ENCODE measurements around a stretch of chr10.

GRCh38 chr10:7667098-7667931 is 549 bp upstream of the ITIH5 start:
- RRBS: 6% methylated on average over 10 of the region's 52 CpGs

DNA sequence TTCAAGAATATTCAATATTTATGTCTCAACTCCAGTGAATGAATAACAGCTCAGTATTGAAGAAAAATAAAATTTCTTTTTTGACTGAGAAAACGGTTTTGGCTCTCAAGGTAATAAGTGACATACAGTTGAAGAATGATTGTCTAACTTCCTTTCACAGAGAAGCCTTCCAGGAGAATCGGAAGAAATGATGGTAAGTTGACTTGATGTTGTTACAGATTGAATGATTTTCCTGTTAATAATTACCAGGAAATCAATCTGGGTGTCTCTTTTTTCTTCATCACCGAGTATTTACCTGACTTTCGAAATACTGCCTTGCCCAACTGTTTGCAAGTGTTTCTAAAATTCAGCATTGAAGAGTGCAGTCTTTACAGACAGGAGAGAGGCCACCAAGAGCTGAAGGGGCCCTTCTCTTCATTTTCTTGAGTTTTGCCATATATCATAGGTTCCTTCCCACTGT is 4.0 kb downstream of the ITIH2 start:
- RRBS: no CpG with 5 or more reads among the region's 4 CpGs

DNA sequence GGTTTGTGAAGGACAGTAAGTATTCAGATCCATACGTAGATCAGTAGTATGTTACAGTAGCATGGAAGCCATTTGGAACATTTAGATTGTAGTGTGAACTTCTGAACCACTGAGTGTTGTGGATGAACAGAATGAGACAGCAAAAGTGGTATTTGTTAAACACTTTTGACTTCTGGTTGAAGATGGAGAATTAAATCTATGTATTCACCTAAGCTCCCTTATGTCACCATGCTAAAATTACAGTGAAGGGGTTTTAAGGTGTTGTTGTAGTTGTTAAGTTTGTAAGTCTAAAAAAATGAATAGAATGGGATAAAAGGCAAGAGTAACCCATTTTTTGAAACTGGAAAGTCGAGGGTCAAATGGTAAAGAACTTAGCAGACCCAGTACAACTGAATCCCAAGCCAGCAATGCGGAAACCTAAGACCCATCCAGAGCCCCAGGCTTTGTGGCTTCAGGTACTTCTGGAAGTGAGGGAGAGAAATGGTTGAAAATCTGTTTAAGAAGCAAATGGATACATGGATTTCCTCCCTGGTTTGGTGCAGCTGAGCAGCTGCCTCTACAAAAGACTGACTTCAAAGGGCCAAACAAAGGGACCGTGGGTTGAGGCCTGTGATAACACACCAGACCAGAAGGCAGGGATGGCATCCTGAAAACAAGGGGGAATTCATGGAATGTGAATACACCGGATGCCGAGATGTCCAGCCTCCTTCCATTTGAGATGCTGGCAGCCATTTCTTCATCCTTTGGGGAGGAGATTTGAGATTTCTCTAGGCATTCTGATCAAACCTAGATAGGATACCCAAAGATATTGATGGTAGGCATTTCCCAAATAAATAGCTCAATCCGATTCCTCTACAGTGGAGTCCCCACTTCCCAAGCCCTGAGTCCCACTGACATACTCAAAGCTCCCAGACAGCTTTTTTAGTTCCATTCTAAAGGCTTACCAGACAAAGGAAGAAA is 36.7 kb downstream of the TAF3 start:
- RRBS: no CpG with 5 or more reads among the region's 7 CpGs

GRCh38 chr10:7879795-7880518 is 61.7 kb downstream of the TAF3 start:
- RRBS: no CpG with 5 or more reads among the region's 3 CpGs

- RRBS: 74% methylated on average over 4 of the region's 17 CpGs
Measured at GRCh38 chr10:7964653-7965798, 89.5 kb upstream of the GATA3 start.

GRCh38 chr10:8049420-8049992 is 5.0 kb upstream of the GATA3 start:
- RRBS: 3% methylated on average over 18 of the region's 52 CpGs

- RRBS: 4% methylated on average over 17 of the region's 45 CpGs
Measured at GRCh38 chr10:8051688-8052332, 2.7 kb upstream of the GATA3 start.

GRCh38 chr10:8052393-8053297 is 1.8 kb upstream of the GATA3 start:
- RRBS: no CpG with 5 or more reads among the region's 38 CpGs

GRCh38 chr10:8055389-8056578 is 1.3 kb downstream of the GATA3 start:
- RRBS: 68% methylated on average over 15 of the region's 91 CpGs

GRCh38 chr10:8296015-8296540 is 241.6 kb downstream of the GATA3 start:
- RRBS: no CpG with 5 or more reads among the region's 13 CpGs

DNA sequence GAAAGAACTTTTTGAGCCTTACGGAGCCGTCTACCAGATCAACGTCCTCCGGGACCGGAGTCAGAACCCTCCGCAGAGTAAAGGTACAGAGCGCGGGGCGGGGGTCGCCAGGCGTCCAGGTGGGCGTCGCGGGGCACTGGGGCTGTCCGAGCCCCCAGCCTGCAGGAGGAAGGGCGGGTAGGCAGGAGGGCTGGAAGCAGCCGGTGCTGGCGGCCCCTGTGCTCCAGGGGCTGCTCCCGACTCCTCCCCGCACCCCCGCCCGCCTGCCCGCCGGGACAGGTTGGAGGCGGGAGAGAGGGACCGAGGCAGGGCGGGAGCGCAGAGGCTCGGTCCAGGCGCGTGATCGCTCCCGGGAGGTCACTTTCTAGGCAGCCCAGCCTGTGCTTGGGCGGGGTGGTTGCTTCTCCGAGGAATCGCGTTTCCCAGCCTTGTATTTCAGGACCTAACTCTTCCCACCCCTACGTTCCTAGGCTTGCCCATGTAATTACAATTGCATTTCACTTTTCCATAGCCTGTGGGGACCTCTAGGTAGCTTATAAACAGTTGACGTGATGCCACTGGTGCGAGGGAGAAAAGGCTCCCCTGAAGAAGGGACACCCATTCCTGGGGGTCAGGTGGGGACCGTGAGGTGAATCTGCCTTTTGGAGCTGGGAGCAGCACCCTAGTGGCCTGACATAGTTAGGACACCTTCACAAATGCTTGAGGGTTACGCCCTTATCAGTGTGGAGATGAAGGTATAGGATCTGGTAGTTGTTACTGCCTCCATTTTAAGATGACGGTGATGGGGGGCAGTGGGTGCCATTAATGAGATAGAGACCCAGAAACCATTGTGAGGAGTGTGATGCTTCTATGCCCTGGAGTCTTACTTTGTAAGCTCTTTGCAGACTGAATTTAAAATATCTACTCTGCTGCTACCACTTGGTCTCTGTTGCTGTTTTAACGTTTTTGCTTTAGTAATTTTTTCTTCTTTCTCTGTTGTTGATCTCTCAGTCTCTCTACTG is 148.2 kb downstream of the CELF2 start:
- RRBS: 6% methylated on average over 20 of the region's 44 CpGs

DNA sequence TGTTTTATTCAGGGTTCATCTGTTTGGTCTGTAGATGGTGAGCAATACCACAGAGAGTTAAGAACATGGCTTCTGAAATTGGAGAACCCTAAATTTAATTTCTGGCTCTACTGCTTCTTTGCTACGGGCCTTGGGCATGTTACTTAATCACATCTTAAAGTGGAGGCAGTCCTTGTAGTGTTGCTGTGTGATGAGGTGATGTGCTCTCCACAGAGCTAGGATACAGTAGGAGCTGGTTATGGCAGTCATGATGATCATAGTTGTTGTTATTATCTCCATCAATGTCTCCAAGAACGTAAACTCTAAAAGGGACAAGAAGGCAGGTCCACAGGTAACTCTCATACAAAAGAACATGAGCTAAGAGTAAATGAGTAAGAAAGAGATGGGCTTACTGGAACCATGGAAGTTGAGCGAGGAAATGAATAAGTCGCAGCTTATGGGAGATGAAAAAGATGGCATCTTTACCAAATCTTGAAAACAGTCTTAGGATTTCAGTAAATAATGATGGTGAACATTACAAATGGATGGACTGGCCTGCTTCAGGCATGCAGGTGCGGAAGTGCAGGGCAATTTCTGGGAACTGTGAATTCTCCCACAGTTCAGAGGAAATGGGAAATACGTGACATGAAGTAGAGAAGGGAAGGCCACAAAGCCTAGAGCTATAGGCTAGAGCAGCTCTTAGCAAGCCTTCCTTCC is 151.4 kb downstream of the CELF2 start:
- RRBS: no CpG with 5 or more reads among the region's 6 CpGs

- RRBS: no CpG with 5 or more reads among the region's 5 CpGs
Measured at GRCh38 chr10:11193284-11193686, 175.6 kb downstream of the CELF2 start.

DNA sequence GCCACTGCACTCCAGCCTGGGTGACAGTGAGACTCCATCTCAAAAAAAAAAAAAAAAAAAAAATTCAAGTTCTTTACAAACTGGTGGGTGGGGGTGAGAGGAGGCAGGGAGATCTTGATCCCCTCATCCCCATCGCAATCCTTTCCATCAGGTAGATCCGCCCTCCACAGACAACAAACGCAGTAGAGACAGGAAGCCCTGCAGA is 216.9 kb downstream of the CELF2 start:
- RRBS: no CpG with 5 or more reads among the region's 3 CpGs

DNA sequence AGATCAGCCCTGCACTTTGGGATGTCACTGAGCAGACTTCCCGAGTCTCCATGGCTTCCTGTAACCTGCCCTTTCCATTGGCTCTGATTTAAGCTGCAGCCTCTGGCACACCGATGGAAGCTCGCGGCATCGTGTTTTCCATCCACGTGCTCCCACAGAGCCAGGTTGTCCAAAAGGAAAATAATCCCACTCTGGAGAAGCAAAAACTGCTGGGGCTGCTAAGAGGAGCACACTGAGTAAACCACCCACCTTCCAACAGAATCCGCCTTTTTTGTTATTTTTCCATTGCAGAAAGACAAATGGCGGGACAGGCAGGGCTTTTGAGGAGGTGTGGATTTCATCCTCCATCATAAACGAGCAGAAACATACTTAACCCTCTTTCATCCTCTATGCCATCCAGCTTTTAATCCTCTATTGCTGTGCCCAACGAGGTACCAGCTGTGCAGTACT is 235.0 kb downstream of the CELF2 start:
- RRBS: no CpG with 5 or more reads among the region's 10 CpGs

DNA sequence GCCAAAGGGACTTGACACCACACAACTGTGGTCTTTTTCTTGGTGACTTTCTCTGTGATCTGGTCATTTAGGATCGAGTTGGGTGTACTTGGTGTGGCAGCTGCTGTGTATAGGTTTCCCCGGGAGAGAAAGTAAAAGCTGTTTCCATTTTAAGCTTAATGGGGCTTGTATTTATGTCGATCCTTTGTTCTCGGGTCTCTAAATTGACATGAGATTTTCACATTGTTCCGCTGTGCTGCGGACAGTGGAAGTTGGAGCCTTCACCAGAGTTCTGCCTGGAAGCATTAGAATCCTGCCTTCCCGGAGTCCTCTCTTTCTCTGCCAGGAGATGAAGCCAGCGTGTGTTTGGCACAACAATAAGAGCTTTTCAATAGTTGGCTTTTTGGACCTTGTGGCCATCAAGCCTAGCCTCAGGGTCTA is 284.9 kb downstream of the CELF2 start:
- RRBS: no CpG with 5 or more reads among the region's 8 CpGs

- RRBS: no CpG with 5 or more reads among the region's 11 CpGs
Measured at GRCh38 chr10:11326227-11326557, 285.3 kb downstream of the USP6NL start.

GRCh38 chr10:11332076-11333119 is 279.1 kb downstream of the USP6NL start:
- RRBS: no CpG with 5 or more reads among the region's 16 CpGs

- RRBS: no CpG with 5 or more reads among the region's 15 CpGs
Measured at GRCh38 chr10:11367983-11368652, 243.3 kb downstream of the USP6NL start.

DNA sequence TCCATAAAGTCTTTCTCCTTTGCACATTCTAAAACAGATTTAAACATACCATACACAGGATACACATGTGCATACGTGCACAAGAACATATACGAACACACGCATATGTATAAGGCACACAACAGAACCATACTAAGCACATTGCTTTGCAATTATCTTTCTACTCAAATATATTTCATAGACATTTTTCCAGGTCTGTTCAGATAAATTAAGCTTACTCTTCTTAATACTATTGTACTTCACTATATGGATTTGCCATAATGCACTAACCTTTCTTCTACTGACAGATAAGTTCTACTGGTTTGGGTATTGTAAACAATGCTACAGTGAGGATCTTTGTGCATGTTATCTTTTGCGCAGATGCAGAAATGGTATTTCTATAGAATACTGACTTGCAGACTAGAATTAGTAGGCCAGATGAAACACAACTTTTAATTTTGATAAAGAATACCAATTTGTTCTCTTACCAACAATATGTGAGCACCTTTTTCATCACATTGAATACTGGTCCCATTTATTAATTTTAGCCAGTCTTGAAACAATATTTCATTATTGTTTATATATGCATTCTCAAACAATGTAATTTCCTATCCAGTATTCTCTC is 50.0 kb downstream of the USP6NL start:
- RRBS: no CpG with 5 or more reads among the region's 4 CpGs

Measured in UCH-1 (cell line).